Transverse colon (tissue), 4 donors: ENCODE measurements around the genes DHFR and CKMT2.

DNA sequence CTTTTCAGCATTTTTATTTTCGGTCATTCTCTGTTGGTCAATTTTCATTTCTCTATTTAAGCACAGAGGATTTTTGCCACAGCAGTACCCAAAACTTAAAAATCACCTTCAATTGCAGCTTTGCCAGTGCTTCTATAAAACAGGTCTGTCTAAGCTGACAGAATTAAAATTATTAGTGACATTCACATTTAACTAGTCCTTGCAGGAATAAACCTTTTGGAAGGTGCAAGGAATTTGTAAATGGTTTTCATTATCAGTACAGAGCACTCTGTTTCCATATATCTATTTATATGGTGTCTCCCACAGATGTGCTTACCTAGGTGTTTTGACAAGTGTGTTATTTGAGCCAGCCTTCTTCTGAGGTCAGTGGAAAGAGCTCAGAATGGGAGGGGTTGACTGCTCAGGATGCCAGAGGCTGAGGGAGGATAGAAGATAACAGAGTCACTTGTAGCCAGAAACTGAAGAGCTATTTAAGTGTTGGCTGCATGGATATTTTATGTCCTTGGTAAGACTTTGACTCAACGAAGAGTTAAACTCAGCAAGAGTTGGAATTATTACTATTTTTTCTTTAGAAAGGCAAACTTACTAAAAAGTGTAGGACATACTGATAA lies 4.9 kb downstream of the CMYA5 start:
- PRO-cap, result no peak
- RAMPAGE, long total RNA, 4 experiments, result no peak in any of the 4 experiments

GRCh38 chr5:79775289-79775687 lies 85.7 kb downstream of the CMYA5 start:
- PRO-cap, result no peak
- RAMPAGE, long total RNA, 4 experiments, result no peak in any of the 4 experiments

GRCh38 chr5:79990111-79990571 lies 921 bp downstream of the MTX3 start:
- PRO-cap, result no peak
- RAMPAGE, long total RNA, 4 experiments, result no peak in any of the 4 experiments

DNA sequence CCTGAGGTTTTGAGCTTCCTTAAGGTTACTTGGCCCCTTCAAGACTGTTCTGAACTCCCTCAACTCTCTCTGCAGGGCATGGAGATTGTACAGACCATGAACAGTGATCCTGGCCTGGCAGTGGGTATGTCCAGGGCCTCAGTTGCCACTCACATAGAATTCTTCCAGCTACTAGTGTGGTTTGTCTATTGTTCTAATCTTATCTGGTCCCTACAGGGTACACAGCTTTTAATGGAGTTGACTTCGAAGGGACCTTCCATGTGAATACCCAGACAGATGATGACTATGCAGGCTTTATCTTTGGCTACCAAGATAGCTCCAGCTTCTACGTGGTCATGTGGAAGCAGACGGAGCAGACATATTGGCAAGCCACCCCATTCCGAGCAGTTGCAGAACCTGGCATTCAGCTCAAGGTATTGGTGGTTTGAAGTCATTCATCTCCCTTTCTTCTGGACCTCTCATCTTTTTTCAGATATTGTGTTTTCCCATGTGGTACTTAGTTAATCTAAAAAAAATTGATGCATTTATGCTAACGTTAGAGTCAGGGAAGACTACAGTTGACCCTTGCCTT lies 43.8 kb downstream of the THBS4 start:
- PRO-cap, result no peak
- RAMPAGE, long total RNA, 4 experiments, result no peak in any of the 4 experiments

DNA sequence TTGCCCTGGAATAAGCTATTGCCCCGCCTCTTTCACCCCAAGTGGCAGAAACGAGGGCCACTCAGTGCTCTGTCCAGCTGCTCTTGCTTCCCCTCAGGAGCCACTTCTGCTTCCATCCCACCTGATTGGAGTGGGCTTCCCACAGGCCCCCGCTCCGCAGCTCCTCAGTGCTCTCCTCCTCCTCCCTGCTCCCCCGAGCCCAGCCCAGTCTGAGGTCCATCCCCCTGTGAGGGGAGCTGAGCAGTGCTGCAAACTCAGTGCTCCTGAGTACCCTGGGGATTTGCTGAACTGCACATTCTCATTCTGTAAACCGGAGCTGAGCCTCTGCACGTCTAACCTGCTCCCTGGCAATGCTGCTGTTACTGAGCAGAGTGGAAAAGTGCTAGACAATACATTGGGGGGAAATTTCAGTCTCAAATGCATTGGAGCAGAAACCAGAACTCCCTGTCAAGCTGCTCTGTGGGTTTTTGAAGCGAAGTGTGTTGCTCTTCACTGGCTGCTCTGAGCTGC lies 74.9 kb downstream of the THBS4 start:
- PRO-cap, result no peak
- RAMPAGE, long total RNA, 4 experiments, result no peak in any of the 4 experiments

GRCh38 chr5:80204769-80205393 lies 51.0 kb downstream of the SERINC5 start:
- PRO-cap, result no peak
- RAMPAGE, long total RNA, 4 experiments, result no peak in any of the 4 experiments

DNA sequence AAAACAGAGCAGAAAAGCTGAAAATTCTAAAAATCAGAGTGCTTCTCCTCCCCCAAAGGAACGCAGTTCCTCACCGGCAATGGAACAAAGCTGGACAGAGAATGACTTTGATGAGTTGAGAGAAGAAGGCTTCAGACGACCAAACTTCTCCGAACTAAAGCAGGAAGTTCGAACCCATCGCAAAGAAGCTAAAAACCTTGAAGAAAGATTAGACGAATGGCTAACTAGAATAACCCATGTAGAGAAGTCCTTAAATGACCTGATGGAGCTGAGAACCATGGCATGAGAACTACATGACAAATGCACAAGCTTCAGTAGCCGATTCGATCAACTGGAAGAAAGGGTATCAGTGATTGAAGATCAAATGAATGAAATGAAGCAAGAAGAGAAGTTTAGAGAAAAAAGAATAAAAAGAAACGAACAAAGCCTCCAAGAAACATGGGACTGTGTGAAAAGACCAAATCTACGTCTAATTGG lies 20.7 kb downstream of the ZFYVE16 start:
- PRO-cap, result no peak
- RAMPAGE, long total RNA, 4 experiments, result start-site peak on the plus strand in 2 of 4 experiments, centred at positions 189 to 208 of the sequence, 11 to 56 reads per replicate

- PRO-cap, result bidirectional peak, plus-strand start at chr5:80655152, minus-strand start at chr5:80654963
- RAMPAGE, long total RNA, 4 experiments, result start-site peak on the plus strand in 1 of 4 experiments, at chr5:80655122-80655205 at its widest, 12 reads per replicate
Measured at GRCh38 chr5:80654865-80655432, at the start of gene DHFR. Gene DHFR, minus strand, starts transcription at chr5:80654983.

- PRO-cap, result no peak
- RAMPAGE, long total RNA, 4 experiments, result no peak in any of the 4 experiments
Measured at GRCh38 chr5:80964349-80964906, 4.3 kb downstream of the RASGRF2 start.

GRCh38 chr5:81006975-81007525 lies 46.9 kb downstream of the RASGRF2 start:
- PRO-cap, result unidirectional peak, minus-strand start at chr5:81007106
- RAMPAGE, long total RNA, 4 experiments, result no peak in any of the 4 experiments

DNA sequence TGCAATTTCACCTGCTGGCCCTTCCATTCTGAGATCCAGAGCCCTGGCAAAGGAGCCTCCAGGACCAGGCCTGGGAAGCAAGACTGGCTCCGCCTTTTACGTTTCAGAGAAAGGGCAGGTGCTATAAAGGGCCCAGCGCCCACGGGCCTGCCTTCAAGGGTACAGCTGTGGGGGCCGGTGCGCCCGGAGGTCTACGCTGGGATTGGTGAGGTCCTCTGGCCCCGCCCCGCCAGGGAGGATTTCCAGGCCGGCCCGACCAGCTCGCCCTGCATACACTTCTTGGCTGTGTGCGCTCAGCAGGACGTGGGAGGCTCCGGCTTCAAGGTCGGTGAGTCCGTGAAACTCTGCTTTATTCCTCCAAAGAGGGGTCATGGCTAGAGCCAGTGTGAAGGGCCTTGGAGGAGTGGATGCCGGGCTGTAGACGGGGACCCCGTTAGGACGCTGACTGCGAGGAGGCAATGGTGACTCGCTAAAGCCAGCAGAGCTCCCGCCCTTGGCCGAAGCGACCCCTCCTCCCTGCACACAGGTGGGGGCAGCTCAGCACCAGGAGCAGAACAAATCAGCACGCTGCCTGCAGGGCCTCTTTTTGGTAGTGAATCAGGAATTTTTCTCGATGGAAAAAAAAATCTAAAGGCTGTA lies at the start of gene CKMT2:
TSS of gene CKMT2 (plus strand) at position 269 of the 639 bp plus-strand sequence.
- PRO-cap, result no peak
- RAMPAGE, long total RNA, 4 experiments, result no peak in any of the 4 experiments

DNA sequence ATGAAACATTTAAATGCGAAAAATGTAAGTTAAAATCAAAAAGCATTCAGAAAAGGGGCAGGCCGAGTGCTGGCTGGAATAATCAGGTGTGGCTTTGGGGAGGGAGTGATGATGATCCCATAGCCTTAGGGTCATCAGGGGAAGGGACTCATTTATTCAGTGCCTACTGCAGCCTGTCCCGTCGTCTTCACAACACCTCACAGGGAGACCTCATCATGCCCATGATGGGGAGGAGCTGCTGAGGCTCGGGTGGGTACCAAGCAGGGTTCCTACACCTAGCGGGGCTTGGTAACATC lies 4.0 kb downstream of the CKMT2 start:
- PRO-cap, result unidirectional peak, plus-strand start at position 230 of the sequence
- RAMPAGE, long total RNA, 4 experiments, result no peak in any of the 4 experiments

DNA sequence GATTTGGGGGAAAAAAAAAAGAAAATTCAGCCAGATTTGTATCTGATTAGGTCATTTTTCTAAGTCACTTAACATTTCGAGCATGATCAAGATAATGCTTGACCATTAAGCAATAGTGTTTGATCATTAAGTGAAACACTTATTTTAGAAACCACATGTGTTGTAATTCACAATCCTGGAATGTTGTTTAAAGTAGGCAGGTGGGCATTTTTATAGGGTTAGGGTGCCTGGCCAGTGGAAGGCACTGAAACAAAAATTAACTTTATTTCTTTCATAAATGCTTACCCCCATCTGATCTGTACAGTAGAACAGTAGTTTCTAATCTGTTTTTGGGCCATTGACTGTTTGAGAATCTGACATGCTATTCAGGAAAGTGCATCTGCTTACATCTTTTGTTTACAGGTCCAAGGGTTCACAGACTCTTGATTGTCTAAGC lies 9.1 kb downstream of the ZCCHC9 start:
- PRO-cap, result no peak
- RAMPAGE, long total RNA, 4 experiments, result no peak in any of the 4 experiments

GRCh38 chr5:81397223-81397685 lies 3.3 kb upstream of the ACOT12 start:
- PRO-cap, result no peak
- RAMPAGE, long total RNA, 4 experiments, result no peak in any of the 4 experiments

- PRO-cap, result no peak
- RAMPAGE, long total RNA, 4 experiments, result no peak in any of the 4 experiments
Measured at GRCh38 chr5:81422616-81423165, 28.8 kb upstream of the ACOT12 start.

DNA sequence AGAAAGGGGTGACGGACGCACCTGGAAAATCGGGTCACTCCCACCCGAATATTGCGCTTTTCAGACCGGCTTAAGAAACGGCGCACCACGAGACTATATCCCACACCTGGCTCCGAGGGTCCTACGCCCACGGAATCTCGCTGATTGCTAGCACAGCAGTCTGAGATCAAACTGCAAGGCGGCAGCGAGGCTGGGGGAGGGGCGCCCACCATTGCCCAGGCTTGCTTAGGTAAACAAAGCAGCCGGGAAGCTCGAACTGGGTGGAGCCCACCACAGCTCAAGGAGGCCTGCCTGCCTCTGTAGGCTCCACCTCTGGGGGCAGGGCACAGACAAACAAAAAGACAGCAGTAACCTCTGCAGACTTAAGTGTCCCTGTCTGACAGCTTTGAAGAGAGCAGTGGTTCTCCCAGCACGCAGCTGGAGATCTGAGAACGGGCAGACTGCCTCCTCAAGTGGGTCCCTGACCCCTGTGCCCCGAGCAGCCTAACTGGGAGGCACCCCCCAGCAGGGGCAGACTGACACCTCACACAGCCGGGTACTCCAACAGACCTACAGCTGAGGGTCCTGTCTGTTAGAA lies 134.5 kb downstream of the SSBP2 start:
- PRO-cap, result no peak
- RAMPAGE, long total RNA, 4 experiments, result no peak in any of the 4 experiments

DNA sequence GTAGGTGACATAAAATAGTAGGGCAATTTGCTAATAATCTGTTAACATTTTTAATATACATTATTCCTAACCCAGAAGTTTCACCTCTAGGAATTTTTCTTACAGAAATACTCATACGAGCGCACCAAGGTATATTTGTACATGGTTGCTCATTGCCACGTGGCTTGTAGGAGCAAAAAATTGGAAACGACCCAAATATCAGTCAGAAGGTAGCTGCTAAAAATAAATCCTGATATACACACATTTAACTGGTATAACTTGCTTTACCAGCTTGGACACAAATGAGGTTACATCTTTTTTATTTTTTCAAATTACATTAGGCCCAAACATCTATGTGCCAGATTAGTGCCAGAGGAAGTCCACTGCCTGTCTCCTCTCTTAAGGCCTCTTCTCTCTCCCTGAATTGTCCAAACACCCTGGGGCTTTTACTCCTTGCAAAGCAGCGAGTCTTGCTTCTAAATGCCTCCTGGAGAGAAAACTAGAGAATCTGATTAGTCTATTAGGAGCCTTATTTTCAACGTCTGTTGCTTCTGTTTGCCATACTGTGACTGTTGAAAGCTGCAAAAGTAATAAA lies 92.0 kb upstream of the SSBP2 start:
- PRO-cap, result no peak
- RAMPAGE, long total RNA, 4 experiments, result no peak in any of the 4 experiments

GRCh38 chr5:82406130-82406735 lies 128.1 kb upstream of the RPS23 start:
- PRO-cap, result no peak
- RAMPAGE, long total RNA, 4 experiments, result no peak in any of the 4 experiments

GRCh38 chr5:82470648-82471117 lies 192.5 kb upstream of the RPS23 start:
- PRO-cap, result no peak
- RAMPAGE, long total RNA, 4 experiments, result no peak in any of the 4 experiments

DNA sequence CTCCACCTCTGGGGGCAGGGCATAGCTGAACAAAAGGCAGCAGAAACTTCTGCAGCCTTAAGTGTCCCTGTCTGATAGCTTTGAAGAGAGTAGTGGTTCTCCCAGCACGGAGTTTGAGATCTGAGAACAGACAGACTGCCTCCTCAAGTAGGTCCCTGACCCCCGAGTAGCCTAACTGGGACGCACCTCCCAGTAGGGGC lies 132.7 kb downstream of the TMEM167A start:
- PRO-cap, result unidirectional peak, plus-strand start at position 60 of the sequence
- RAMPAGE, long total RNA, 4 experiments, result no peak in any of the 4 experiments